ENCODE measurements around a stretch of chr10.

- PRO-cap: no peak
Measured at GRCh38 chr10:24473282-24473937, 250.3 kb downstream of the ARHGAP21 start.

GRCh38 chr10:24524169-24524734, 199.4 kb downstream of the ARHGAP21 start:
- PRO-cap: no peak

- PRO-cap: no peak
Measured at GRCh38 chr10:24585292-24585772, 138.4 kb downstream of the ARHGAP21 start.

DNA sequence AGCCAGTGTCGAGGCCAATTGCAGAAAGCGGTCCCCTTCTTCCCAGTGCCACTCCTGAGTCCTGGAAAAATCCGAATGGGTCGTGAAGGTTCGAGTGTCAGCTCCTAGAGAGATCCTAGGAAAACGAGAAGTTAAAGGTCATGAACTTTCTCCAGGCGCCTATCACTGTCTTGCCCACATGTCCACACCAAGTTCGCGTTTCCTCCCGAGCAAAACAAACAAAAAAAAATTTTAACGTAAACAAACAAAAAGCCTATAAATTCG, 1.6 kb downstream of the ARHGAP21 start:
- PRO-cap: no peak

- PRO-cap: bidirectional peak, plus-strand start at chr10:24724859, minus-strand start at chr10:24724648
Measured at GRCh38 chr10:24724759-24725157, 1.1 kb upstream of the ARHGAP21 start.

GRCh38 chr10:24869594-24869853, 82.9 kb downstream of the PRTFDC1 start:
- PRO-cap: no peak

DNA sequence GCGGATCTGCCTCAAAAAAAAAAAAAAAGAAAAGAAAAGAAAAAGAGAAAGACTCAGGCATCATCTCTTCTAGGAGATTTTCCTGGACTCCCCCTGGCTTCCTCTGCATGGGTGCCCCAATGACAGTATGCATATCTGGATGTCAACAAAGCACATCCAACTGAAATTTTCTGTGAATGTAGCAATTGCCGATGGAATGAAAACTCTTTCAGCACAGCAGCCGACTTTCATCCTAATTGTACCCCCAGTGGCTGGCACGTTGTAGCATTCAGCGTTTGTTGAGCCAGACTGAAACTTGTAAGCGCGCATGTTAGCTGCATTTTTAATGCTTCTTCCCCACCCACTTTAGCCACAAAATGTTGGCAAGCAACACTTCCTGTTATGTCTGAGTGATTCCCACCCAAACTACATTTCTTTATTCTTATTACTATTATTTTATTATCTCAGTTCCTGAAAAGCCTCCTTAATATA, 70.2 kb downstream of the PRTFDC1 start:
- PRO-cap: no peak

DNA sequence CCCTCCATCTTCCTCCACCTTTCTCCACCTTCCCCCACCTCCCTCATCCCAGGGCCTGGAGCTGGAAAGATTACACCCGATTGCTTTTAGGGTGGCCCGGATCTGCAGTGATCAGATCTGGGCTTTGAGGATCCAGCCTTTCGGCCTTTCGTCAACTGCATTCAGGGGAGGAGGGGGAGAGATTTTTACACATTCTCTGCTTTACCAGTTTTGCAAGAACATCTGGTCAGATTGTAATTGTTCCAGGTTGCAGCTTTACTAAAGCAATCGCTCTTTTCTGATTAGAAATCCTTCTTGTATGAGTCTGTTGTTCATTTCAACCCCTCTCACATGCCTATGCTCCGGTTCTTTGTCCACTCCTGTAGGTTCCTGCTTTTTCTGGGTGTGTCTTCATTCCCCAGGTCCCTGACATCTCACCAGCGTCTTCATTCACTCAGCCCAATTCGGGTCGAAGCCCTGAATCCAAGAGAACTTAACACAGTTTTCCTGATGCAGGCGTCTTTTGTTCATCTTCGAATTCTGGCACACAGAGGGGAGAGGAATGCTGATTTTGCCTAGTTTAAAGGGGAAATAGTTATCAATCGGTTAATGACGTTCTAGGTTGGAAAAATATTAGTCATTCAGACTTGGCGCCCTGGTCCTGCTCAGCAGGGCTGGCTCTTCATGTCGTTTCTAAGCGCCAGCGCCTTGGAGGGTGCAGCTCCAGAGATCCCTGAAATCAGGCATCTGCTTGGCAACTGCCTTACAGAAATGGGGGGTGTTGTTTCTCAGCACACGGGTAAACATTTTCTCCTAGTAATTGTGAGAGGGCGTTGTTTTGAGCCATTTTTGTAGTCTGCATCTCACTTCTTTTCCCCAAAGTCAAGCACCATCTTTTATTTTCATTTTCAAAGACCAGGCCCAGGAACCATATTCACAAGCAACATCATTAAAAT, 1.1 kb upstream of the PRTFDC1 start:
- PRO-cap: unidirectional peak, minus-strand start at position 163 of the sequence

DNA sequence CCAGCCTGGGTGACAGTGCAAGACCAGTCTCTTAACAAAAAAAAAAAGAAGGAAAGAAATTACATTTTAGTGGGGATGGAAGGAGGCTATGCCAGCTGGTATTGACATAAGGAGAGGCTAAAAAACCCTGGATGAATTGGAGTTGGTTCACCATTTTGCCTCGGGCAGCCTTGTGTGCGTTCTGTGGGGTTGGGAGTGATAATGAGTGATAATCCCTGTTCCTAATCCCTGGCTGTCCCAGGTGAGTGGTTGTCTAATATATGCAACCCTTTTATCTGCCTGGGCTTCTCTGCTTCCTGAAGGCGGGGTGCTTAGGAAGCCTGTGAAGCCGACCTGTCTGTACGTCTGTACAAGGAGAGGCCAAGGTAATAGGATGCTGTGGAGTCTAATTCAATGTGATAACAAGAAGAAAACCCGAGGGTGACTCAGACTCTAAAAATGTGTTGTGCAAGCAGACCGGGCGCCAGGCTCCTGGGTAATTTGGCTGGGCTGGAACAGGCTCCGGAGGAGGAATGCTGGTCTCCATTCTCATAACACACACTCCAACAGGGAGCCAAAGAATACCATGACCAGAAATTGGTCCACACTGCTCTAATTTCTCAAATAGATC, 43.5 kb downstream of the THNSL1 start:
- PRO-cap: no peak

DNA sequence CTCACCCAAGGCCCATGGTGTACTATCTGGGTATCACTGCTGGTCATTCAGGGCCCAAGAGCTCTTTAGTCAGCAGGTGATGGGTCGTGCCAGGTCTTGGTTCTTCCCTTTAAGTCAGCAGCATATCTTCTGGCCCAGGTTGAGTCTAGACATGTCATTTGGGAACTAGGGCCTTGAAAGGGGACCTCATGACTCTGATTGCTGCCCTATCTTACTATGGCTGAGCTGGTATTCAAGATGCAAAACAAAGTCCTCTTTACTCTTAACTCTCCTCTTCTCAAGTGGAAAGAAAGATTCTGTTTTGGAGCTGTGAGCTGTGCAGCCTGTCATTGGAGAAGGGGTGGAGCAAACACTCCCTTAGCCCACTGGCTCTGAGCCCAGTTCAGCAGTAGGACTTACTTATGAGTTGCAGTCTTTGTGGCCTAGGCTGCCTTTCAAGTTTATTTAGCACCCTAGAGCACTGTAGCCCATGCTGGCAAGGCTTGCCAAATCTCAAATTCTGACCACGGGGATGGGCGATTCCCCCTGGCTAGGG, 110.0 kb downstream of the MYO3A start:
- PRO-cap: no peak

- PRO-cap: no peak
Measured at GRCh38 chr10:26457091-26457422, 18.9 kb downstream of the APBB1IP start.

GRCh38 chr10:26468720-26469089, 30.6 kb downstream of the APBB1IP start:
- PRO-cap: no peak

- PRO-cap: no peak
Measured at GRCh38 chr10:26571592-26571987, 125.9 kb upstream of the PDSS1 start.

DNA sequence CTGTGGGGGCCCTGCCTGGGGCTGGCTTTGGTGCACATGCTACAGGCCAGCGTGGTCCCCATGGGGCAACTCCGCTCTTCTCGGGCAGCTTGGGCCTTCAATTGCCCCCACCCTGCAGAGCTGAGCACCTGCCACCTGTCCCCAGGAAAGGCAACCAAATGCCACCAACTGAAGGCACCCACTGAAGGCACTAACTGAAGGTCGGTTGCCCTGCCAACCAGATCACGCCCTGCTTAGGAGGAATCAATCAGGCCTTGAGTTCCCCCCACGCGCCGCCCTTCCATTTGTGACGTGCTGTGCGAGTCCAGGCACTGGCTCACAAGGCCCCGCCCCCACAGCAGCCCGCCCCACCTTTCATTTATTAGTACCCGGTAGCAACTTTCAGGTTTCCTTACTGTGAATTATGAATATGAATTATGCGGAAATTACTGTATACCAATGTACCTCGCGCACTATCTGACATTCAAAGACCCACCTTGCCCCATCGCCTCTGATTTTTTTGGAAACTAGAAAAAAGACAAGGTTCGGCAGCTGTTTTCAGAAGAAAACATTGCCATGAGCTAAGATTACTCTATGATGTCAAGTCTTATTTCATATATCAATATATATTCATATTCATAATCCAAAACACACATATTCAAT, 83.6 kb upstream of the ABI1 start:
- PRO-cap: no peak

GRCh38 chr10:27063513-27064430, 36.5 kb downstream of the ANKRD26 start:
- PRO-cap: no peak

GRCh38 chr10:27240968-27241785, 580 bp upstream of the ACBD5 start:
- PRO-cap: no peak

DNA sequence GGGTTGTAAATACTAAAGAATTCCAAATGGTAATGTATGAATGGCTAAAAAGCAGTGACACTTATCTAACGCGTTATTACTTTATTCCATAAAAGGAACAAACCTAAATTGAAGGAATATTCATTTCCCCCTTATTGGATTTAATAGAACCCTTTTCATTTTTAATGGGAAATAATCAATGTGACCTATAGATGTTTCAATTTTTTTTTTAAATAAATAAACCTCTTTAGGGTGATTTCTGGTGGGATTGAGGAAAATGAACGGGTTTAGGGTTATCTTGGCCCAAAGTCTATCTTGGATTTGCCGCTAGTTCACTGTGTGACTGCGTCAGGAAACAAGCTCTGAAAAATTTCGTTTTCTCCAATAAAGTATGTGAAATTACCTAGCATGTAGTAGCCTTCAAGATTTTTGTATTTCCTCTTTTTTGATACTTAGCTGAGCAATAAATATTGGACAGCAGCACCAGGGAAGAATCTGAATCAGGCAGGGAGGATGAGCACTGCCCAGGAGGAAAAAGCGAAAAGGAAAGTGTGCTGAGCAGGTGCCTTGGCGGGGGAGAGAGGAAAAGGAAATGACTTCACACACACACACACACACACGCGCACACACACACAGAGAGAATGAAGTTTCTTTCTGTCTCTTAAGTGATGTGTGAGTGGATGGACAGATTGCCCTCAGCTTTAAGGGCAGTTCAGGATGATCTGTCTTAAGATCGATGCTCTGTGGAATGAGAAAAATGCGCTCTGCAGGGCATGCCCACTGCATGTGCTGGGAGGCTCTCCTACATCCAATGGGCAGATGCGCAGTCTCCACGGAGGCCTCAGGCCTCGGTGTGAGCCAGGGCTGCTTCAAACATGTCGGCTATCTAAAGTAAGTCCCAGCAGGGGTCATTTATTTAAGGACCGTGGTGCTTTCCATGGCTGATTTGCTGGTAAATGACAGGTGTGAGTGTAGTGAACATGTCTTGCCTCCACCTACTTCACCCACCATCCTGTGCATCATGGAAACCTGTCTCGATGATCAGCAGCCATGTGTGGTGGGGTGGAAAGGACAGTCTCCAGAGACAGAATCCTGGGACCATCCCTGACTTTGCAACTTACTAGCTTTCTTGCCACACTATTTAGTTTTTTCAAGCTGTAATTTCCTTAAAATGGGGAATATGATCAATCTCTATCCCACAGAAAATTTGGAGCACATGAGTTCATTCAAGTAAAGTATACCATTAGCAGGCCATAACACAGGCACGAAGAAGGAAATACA, 2.3 kb upstream of the ACBD5 start:
- PRO-cap: bidirectional peak, plus-strand start at position 556 of the sequence, minus-strand start at position 562 of the sequence

DNA sequence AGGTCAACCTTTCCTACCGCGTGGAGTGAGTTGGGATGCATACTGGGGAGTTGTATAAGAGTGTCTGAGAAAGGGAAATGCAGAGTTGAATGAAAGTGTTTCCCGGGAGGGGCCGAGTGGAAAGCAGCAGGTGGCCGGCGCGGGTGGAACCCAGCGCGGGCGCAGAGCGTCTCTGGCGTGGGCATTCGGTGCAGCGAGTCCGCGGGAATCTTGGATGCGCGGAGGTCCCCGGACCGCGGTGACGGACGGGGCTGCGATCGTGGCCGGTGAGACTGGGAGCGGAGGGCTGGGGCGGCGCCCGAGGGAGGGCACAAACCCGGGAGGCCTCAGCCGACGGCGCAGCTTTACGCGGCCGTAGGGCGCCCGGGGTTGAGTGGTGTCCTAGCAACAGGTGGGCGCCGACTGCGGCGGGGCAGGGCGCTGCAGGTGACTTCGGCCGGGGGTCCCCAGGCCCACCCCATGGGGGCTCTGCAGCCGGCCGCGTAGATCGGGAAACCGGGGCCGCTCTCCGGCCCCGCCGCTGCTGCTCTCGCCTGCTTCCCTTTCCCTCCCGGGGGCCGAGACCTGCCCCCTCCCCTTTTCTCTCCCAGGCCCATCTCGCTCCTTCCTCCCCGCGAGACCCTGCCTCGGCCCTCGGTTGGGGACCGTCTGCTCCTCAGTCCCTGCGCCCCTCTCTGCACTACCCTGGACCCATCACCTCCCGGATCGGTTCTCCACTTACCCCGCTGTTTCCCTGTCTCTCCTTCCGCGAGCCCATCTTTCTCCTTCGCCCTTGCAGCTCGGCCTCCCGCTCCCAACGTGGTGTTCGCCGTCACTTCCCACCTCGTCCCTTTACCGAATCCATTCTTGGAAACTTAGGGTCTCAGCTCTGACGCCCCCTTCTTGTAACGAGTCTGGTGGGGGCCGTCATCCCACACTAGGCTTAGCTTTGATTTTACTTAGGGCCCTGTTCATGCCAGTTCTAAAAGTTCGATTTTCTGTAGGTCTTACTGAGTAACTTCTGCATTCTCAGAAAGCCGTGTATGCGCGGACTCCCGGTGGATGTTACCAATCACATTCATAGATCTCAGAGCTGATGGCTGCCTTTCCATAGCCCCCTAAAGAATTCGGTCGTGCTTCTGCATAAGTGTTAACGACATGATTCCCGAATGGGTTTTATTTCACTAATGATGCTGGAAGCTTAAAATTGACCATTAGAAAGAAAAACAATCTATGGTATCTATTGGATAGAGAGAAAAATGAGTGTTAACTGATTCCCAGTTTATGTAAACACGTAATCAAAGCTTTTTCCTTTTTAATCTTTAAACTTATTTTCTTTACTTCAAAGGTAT, 18.5 kb upstream of the ACBD5 start:
- PRO-cap: no peak

DNA sequence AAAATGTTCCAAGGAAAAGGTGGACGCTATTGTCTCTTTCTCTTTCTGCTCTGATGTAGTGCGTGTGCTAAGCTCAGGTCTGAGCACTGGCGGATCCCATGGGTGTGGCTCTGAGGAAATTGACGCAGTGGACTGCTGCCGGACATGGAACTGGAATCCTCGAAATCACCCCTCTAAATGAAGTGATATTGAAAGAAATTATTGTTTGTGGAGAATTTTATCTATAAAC, 22.2 kb upstream of the ACBD5 start:
- PRO-cap: no peak

DNA sequence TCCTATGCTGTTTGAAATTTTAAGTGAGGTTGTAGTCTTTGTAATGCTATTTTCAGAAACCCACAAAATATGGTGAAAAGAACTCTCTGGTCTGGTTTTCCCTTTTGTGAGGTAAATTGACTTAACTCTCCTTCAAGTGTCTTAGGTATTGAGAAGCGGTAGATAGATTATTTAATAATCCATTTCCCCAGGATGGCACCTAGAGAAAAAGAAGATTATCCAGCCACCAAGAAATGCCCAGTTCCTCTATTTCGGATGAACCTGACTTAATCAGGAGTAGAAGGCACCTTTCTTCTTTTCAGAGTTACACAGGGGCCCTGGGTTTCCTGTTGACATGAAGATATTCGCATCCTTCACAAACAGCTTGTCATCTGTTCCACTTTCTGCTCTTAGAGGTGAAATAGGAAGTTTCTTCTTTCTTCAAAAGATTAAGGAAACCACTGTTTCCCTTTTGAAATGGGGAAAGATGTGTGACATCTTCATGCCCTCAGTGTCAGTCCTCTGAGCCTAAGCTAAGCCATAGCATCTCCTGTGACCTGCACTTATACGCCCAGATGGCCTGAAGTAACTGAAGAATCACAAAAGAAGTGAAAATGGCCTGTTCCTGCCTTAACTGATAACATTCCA, 39.2 kb upstream of the RAB18 start:
- PRO-cap: no peak